Esophagus muscularis mucosa (tissue), 4 donors: ENCODE measurements around the genes CCDC89 and PRSS23.

DNA sequence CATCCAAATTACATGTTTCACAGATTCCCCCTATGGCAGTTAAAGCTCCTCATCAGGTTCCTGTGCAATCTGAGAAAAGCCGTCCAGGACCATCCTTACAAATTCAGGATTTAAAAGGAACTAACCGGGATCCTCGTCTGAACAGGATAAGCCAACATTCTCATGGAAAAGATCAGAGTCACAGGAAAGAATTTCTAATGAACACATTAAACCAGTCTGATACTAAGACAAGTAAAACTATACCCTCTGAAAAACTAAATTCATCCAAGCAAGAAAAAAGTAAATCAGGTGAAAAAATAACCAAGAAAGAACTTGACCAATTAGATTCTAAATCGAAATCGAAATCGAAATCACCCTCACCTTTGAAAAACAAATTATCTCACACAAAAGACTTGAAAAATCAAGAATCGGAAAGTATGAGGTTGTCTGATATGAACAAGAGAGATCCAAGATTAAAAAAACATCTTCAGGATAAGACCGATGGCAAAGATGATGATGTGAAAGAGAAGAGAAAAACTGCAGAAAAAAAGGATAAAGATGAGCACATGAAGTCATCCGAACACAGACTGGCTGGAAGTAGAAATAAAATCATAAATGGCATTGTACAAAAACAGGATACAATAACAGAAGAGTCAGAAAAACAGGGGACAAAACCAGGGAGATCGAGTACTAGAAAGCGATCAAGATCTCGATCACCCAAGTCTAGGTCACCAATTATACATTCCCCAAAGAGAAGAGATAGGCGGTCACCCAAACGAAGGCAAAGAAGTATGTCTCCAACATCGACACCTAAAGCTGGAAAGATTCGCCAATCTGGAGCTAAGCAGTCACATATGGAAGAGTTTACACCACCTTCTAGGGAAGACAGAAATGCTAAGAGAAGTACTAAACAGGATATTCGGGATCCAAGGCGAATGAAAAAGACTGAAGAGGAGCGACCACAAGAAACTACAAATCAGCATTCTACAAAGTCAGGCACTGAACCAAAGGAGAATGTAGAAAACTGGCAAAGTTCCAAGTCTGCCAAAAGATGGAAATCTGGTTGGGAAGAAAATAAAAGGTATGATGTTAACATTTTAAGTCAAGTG lies 9.1 kb downstream of the PCF11 start:
- PRO-cap = no peak
- RAMPAGE, long total RNA, 4 experiments = no peak in any of the 4 experiments

- PRO-cap = no peak
- RAMPAGE, long total RNA, 4 experiments = no peak in any of the 4 experiments
These were observed 280.7 kb upstream of the CCDC90B start for GRCh38 chr11:83566826-83567213.

DNA sequence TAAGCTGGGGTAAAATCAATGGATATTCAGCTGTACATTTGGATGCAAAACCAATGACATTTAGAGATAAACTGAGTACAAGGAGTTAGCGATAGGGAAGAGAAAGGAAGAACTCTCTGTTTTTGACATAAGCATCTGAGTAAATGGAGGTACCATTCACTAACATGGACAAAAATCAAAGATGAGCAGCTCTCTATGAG lies 585.6 kb downstream of the DLG2 start:
- PRO-cap = unidirectional peak, plus-strand start at position 82 of the sequence
- RAMPAGE, long total RNA, 4 experiments = no peak in any of the 4 experiments

DNA sequence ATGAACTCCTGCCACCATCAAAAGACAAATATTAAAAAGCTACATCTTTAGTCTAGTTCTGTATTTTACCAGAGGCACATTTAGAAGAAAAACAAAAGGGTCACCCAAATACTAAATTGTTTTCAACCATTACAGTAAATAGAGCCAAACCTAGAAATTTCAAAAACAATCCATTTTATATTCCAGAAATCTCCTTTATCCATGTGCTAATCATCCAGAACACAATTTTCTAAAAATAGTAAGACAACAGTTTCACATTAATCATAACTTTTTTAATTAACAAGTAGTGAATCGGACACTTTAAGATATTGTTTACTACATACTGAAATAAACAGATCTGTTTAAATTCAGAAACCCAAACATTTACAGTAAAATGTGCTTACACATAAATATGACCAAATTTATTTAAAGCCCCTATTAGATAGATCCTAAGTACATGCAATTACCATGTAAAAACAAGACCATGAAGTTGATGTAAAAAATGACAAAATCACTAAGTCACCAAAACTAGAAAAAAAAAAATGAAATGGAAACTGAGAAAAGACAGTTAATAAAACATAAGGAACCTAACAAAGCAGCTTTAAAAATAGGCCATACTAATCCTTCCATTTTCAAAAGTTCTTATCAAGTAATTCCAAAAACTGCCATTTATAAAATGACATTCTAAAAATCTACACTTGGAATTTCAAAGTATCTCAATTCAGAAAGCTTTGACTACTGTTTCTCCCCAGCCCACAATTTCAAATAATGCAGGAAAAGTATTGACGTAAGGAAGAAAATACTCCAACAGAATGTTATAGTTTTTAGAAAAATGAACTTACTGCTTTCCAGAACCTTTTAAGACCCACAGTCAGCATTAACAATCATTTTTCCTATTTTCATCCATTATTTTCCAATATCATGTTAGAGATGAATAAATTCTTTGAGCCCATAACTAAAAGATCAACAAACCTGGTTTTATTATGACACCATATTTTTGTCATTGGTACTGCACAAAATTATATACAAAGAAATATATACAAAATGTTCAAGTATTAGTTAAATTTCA lies 3.8 kb downstream of the CREBZF start:
- PRO-cap = no peak
- RAMPAGE, long total RNA, 4 experiments = no peak in any of the 4 experiments

GRCh38 chr11:85663741-85664544 lies 986 bp downstream of the CREBZF start:
- PRO-cap = bidirectional peak, plus-strand start at chr11:85664256, minus-strand start at chr11:85664172; bidirectional peak, plus-strand start at chr11:85664345, minus-strand start at chr11:85664375
- RAMPAGE, long total RNA, 4 experiments = no peak in any of the 4 experiments

DNA sequence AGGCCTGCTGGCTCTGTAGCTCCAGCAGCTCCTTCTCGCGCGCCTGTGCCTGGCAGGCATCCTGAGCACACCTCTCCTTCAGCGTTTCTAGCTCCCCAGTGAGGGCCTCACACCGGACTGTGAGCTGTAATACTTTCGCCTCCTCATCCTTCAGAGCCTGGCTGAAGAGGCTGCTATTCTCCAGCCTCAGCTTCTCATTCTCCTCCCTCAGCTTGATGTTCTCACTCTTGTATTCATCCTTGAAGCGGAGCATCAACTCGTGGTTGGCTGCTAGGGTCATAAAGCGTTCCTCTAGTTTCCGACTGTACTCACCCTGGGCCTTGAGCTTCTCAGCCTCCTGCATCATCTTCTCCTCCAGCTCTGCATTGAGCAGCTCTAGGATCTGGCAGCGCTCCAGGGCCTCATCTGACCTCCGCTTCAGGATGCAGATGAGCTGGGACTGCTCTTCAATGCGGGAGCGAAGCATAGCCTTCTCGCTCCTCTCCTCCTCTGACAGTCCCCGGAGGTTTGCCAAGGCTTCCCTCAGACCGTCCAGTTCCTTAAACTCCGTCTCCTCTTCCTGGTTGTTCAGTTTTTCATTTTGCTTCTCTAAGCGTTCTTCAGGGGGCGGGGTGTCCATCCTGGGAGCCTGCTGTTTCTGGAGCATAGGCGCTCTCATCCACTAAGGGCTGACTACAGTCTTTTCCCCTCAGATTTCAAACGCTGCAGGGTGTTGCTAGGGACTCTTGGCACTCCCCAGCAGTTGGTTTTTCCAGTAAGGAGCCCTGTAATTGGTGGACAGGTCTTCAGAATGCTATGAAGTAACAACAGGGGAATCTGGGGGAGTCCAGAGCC lies at the start of gene CCDC89:
TSS of gene CCDC89 (minus strand) at position 723 of the 834 bp plus-strand sequence.
- PRO-cap = unidirectional peak, minus-strand start at position 548 of the sequence; bidirectional peak, plus-strand start outside the sequence, minus-strand start at position 670 of the sequence
- RAMPAGE, long total RNA, 4 experiments = start-site peak on the minus strand in 4 of 4 experiments, centred at positions 495 to 712 of the sequence, 7 to 26 reads per replicate

- PRO-cap = bidirectional peak, plus-strand start at chr11:85809449, minus-strand start at chr11:85809360
- RAMPAGE, long total RNA, 4 experiments = no peak in any of the 4 experiments
These were observed 1.8 kb downstream of the SYTL2 start for GRCh38 chr11:85809049-85809675.

- PRO-cap = no peak
- RAMPAGE, long total RNA, 4 experiments = no peak in any of the 4 experiments
These were observed 290 bp downstream of the CCDC83 start for GRCh38 chr11:85855493-85855853.

GRCh38 chr11:85953610-85954895 lies 98.9 kb downstream of the CCDC83 start:
- PRO-cap = no peak
- RAMPAGE, long total RNA, 4 experiments = no peak in any of the 4 experiments

DNA sequence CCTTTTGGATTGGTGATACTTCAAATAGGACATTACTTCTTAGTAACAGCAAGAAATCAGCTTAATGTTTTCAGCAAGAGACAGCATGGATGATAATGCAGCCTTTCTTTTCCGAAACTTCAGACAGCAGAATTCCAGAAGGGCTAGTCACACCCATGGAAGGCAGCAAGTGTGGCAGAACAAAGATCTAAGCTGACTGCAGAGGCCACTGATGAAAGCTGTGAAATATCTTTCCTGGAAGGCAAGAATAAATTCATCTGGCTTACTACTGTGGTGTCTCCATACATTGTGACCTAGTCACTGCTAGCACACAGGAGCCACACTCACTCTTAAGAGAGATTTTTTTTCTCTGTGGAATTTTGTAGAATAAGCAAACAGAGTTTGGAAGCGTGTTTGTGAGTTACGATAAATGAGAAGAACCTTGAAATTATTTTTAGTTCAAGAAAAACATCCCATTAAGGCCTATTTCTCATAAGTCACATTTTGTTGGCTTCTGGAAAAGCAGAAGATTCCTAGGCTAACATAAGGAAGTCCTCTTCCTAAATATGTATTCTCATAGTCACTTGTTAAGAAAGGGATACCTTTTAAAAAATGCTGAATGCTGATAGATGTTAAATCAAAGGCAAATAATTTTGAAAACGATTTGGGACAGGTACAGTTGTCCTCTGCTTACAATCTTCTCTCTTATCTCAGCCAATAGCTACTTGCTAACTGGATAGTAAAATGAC lies 100.6 kb downstream of the CCDC83 start:
- PRO-cap = no peak
- RAMPAGE, long total RNA, 4 experiments = no peak in any of the 4 experiments

GRCh38 chr11:86015846-86017070 lies 52.6 kb downstream of the PICALM start:
- PRO-cap = no peak
- RAMPAGE, long total RNA, 4 experiments = no peak in any of the 4 experiments

DNA sequence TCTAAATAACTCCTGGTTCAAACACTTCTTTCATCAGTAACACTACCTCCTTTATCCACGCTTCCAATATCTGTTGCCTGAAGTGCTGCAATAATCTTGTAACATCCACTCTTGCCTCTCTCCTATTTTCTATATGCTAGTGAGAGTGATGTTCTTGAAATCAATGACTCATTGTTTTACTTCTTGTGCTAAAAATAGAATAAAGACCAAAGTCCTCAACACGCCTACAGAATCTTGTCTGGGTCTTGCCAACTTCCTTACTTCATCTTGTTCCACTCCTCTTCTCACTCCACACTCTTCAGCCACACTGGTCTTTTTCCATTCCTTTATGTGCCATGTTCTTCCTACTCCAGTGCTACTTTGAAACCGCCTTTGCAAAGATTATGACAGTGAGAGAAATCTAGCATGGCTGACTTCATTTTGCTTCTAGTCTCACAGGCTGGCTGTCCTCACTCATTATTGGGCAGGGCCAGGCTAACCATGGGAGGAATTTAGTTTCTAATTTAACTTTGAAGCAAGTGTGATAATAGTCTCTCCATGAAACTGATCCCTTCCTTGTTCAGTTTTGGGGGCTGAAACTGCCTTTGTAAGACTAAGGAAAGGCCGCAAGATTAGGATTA lies 136.5 kb downstream of the CCDC81 start:
- PRO-cap = no peak
- RAMPAGE, long total RNA, 4 experiments = no peak in any of the 4 experiments

- PRO-cap = no peak
- RAMPAGE, long total RNA, 4 experiments = no peak in any of the 4 experiments
These were observed 150.0 kb downstream of the CCDC81 start for GRCh38 chr11:86524694-86525147.

DNA sequence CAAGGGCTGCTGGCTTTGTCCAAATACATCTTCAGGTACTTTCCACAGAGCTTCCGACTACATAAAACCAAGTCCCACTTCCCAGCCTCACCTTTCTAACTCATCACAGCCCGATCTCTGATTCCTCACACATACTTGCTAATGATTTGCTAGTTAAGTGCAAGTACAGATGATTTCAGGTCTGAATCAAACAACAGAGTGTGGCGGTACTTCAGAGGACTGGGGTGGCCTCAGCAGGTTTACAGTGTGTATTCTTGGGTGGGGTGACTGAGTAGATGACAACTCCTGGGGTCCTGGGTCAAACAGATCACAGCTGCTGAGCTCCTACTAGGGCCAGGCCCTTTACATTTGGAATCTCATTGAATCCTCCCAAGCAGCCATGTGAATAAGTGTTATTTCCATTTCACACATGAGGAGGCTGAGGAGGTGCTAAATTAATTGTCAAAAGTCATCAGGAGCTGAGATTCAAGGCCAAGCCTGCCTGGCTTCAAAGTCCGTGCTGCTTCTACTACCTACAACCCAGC lies 177.2 kb downstream of the CCDC81 start:
- PRO-cap = no peak
- RAMPAGE, long total RNA, 4 experiments = no peak in any of the 4 experiments

GRCh38 chr11:86623054-86623642 lies 177.2 kb upstream of the PRSS23 start:
- PRO-cap = no peak
- RAMPAGE, long total RNA, 4 experiments = no peak in any of the 4 experiments

GRCh38 chr11:86628715-86629464 lies 171.5 kb upstream of the PRSS23 start:
- PRO-cap = no peak
- RAMPAGE, long total RNA, 4 experiments = no peak in any of the 4 experiments

DNA sequence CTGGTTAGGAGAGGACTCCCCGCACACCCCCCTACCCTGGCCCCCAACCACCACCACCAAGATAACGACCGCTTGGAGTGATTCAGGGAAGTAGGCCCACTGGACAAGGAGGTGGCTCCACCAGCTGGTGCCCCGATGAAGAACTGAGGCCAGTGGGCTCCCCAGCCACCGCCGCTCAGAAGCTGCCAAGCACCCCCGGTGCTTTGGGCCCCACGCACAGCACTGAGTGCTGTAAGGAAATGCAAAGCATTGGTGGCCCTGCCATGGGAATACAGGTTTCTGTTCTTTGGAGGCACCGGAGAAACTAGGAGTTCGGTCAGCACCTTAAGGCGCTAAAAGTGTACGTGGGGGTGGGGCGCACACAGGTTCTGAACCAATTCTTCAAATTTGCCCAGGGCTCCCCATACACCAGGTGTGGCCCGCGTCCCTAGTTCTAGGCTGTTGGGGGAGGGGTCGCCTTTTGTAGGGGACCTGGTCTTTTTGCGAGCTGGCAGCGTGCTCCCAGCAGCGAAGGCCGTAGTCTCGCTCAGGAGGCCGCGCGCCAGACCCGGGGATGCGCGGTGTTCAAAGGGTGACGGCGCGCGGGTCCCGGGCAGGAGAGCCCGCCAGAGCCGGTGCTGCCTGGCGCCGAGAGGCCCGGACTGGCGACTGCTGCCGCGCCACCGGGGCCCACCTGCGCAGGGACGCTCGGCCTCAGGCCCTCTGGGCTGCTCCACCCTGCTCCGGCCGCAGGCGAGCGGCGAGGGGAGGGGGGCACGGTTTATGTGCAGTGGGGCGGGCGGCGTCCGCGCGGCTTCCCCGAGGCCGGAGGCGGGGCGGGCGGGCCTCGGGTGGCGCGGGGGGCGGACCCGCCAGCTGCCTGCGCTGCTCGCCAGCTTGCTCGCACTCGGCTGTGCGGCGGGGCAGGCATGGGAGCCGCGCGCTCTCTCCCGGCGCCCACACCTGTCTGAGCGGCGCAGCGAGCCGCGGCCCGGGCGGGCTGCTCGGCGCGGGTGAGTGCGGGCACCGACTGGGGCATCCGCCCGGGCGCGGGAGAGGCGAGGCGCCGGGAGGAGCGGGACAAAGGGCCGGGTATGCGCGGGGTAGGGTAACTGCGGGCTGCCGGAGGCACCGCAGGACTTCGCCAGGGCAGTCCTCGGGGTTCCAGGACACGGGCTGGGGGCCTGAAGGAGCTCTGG lies at the start of gene PRSS23:
TSS of gene PRSS23 (plus strand) at position 883 of the 1,178 bp plus-strand sequence.
- PRO-cap = bidirectional peak, plus-strand start at position 889 of the sequence, minus-strand start at position 704 of the sequence
- RAMPAGE, long total RNA, 4 experiments = start-site peak on the plus strand in 3 of 4 experiments, centred at positions 895 to 909 of the sequence, 56 to 1,858 reads per replicate

GRCh38 chr11:86801370-86802223 lies 1.3 kb downstream of the PRSS23 start:
- PRO-cap = no peak
- RAMPAGE, long total RNA, 4 experiments = no peak in any of the 4 experiments

DNA sequence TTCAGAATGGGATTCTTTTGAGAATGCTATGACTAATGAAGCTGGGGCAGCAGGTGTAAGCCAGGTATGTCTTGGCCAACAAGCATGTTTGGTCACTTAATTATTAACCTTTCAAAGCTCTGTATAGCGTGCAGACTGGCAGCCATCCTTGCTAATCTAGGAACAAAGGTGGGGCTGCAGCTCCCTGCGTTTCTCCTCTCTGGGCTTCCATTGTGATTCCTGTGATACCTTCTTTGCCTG lies 11.7 kb downstream of the PRSS23 start:
- PRO-cap = no peak
- RAMPAGE, long total RNA, 4 experiments = no peak in any of the 4 experiments

- PRO-cap = no peak
- RAMPAGE, long total RNA, 4 experiments = no peak in any of the 4 experiments
These were observed 17.0 kb downstream of the FZD4 start for GRCh38 chr11:86938169-86938712.